H1 (cell line): Measurements from ENCODE around the genes PDPK1, CLDN6 and OR2C1.

DNA sequence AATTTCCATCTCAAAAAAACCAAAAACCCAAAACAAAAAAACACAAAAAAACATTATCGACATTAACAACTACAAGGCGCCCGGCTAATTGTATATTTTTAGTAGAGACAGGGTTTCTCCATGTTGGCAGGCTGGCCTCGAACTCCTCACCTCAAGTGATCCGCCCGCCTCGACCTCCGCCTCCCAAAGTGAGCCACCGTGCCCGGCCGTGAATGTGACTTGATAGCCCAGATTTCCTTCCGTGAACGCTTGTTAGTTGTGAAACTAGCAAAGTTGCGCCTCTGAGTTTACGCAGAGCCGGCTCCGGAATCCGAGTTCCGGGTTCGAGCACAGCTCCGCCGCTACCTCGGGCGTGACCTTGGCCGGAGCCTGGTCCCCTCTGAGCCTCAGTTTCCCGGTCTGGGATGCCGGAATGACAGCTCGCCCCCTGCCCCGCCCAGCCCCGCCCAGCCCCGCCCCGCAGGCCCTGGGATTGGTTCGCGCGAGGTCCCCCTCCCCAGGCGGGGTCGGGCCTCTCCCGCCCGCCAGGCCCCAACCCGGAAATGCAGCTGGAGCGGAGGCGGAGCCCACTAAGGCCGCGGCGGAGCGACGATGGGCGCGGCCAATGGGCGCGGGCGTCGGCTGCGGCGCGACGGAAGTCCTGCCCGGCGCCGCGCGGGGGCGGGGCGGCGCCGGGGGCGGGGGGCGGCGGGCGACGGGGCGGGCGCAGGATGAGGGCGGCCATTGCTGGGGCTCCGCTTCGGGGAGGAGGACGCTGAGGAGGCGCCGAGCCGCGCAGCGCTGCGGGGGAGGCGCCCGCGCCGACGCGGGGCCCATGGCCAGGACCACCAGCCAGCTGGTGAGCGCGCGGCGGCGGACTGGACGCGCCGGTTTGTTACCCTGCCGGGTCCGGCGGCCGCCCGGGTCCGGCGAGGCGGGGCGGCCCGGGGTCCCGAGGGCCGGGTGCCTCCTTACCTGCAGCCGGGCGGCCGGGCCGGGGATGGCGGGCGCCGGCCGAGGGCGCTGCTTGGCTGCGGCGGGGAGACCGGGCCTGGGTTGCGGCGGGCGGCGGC is at the start of gene PDPK1:
Gene PDPK1 (plus strand): TSS at position 723 of the 1,052 bp plus-strand sequence.
- RRBS = 5% methylated on average over 18 of the region's 125 CpGs
CAGE:
- cytosol, long polyA plus RNA = start-site peak on the plus strand centred at position 745 of the sequence, 117 bp wide, 19 reads
- long polyA plus RNA = start-site peak on the plus strand centred at position 746 of the sequence, 126 bp wide, 22 and 43 reads in 2 replicates
- nucleus, long polyA plus RNA = start-site peak on the plus strand centred at position 722 of the sequence, 71 bp wide, 43 reads

GRCh38 chr16:2551336-2551827 is 13.6 kb downstream of the PDPK1 start:
- RRBS = no CpG with 5 or more reads among the region's 16 CpGs
CAGE:
- cytosol, long polyA plus RNA = no peak
- long polyA plus RNA = no peak
- nucleus, long polyA plus RNA = no peak

DNA sequence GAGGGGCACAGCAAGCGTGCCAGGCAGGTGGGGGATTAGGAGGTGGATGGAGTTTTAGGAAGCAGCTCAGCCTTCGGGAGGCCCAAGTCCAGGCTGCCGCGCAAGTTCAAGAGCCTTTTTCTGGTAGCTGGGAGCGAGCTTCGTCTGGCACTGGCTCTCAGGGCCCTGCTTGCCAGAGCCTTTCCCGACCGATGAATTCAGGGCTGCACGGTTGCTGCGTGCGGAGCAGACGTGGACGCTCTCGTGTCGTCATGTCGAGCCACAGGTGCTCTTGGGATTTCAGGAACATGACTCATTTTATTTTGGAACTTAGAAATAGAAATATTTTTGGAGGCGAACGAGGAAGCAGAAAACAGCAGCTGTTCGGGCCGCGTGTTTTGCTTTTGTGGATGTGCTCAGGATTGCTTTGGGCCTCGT is 17.0 kb downstream of the KCTD5 start:
- RRBS = no CpG with 5 or more reads among the region's 22 CpGs
CAGE:
- cytosol, long polyA plus RNA = no peak
- long polyA plus RNA = no peak
- nucleus, long polyA plus RNA = no peak

- RRBS = no CpG with 5 or more reads among the region's 42 CpGs
CAGE:
- cytosol, long polyA plus RNA = no peak
- long polyA plus RNA = no peak
- nucleus, long polyA plus RNA = no peak
These were observed 4.5 kb downstream of the PRSS27 start for GRCh38 chr16:2715453-2716025.

DNA sequence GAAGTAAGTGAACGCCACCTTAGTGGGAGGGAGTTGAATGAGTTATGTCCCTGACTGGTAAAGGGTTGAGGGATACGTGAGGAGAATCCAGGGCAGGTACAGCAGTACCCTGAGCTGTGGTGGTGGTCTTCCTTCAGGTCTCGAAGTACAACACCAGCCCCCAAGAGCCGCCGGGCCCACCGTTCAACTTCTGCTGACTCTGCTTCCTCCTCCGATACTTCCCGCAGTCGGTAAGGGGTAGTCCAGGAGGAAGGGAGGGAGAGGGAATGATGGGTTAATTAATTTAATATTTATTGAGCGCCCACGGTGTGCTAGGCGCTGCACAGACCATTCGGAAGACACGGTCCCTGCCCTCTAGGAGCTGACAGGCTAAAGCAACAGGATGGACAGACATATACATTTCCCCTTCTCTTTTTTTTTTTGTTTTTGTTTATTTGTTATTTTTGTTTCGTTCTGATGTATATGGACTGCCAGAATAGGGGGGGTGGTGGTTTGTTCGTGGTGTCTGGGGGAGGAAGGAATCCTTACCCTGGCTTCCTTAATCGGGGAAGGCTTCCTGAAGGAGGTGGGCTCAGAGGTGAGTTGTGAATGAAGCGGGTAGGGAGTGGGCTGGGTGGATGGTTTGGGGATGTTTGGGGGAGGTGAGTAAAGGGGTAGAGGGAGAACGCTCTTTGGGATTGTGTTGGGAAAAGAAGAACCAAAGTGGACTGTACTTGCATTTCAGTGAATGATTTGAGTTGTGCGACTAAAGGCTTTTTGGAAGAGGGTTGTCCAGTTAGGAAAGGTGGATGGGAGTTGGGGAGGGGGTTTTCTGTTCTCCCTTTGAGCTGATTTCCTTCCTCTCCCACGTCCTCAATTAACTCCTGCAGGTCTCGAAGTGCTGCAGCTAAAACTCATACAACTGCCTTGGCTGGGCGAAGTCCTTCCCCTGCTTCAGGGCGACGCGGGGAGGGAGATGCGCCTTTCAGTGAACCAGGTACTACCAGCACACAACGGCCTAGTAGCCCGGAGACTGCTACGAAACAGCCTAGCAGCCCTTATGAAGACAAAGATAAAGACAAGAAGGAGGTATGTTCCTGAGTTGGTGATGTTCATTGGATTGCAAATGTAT is 7.3 kb downstream of the SRRM2 start:
- RRBS = no CpG with 5 or more reads among the region's 30 CpGs
CAGE:
- cytosol, long polyA plus RNA = start-site peak on the minus strand centred at position 194 of the sequence, 67 bp wide, 7 reads
- long polyA plus RNA = no peak
- nucleus, long polyA plus RNA = start-site peak on the plus strand centred at position 530 of the sequence, 101 bp wide, 175 reads

- RRBS = no CpG with 5 or more reads among the region's 10 CpGs
CAGE:
- cytosol, long polyA plus RNA = no peak
- long polyA plus RNA = no peak
- nucleus, long polyA plus RNA = no peak
These were observed 4.2 kb downstream of the ELOB start for GRCh38 chr16:2772785-2773321.

DNA sequence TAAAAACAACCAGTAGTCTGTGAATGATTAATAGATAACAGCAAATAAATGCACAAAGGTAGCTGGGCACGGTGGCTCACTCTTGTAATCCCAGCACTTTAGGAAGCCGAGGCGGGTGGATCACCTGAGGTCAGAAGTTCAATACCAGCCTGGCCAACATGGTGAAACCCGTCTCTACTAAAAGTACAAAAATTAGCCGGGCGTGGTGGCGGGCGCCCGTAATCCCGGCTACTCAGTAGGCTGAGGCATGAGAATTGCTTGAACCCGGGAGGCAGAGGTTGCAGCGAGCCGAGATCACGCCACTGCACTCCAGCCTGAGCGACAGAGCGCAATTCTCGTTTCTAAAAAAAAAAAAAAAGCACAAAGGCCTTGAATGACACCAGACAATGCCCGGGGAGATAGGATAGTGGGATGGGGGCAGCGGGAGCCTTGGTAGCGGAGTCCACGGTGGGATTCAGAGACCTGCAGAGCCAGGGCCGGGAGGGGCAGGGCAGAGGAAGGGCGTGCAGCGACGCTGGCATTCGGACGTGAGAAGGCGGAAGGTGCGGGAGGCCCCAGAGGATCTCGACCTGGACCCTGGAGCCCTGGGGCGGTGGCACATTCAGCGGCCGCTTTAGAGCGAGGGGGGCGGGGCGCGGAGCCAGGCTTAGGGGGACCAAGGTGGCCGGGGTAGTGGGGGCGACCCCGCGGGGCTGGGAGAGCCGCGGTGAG is 1.1 kb upstream of the FLYWCH2 start:
- RRBS = 1% methylated on average over 4 of the region's 43 CpGs
CAGE:
- cytosol, long polyA plus RNA = no peak
- long polyA plus RNA = no peak
- nucleus, long polyA plus RNA = no peak

DNA sequence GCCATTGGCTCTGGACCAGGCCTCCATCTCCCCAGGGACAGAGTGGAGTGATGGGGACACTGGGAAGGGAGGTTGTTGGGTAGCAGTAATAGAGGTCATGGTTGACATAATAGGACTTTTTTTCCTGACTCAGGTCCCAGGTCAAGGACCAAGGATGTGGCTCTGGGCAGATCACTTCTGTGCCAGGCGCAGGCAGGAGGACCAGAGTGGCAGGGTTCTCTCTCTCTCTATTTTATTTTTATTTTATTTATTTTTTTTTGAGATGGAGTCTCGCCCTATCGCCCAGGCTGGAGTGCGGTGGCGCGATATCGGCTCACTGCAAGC is 8.1 kb downstream of the FLYWCH2 start:
- RRBS = no CpG with 5 or more reads among the region's 7 CpGs
CAGE:
- cytosol, long polyA plus RNA = no peak
- long polyA plus RNA = no peak
- nucleus, long polyA plus RNA = no peak

GRCh38 chr16:2903790-2904724 is 7.7 kb upstream of the FLYWCH1 start:
- RRBS = no CpG with 5 or more reads among the region's 56 CpGs
CAGE:
- cytosol, long polyA plus RNA = no peak
- long polyA plus RNA = no peak
- nucleus, long polyA plus RNA = no peak

DNA sequence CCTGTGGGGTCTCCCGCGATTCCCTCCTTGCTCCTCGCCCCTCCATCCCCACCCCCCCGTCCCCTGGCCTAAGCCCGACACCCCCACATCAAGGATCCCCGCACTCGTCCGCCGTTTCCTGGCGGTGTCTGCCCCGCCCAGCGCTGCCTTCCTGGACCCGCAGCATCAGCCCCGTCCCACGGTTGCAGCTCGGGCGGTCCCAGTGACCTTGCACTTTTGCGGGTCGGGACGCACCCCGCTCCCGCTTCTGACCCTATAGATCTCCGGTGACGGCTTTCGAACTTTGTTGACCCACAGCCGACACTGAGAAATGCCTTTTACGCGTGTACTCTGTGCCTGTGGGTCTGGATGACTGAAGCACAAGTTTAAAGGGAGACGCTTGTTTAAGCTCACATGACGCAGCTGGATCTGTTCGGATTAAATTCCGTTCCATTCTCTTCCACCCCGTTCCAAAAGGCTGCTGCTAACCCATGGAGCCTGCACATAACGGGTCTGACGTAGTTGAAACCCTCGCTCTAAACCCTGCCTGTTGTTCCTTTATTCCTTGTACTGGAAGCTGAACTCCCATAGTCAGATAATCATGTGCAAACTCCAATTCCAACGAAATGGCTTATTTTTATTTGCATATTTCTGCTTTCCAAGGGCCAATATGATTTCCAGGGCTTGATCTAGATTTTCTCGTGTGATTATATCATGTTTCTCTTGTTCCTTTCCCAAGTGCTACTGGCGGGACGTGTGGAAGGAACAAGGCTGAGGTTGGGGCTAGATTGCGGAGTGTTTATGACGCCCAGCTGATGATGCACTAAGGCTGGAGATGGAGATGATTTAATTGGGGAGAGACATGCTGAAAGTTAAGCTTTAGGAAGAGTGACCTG is 794 bp downstream of the FLYWCH1 start:
- RRBS = no CpG with 5 or more reads among the region's 42 CpGs
CAGE:
- cytosol, long polyA plus RNA = no peak
- long polyA plus RNA = no peak
- nucleus, long polyA plus RNA = no peak

- RRBS = no CpG with 5 or more reads among the region's 10 CpGs
CAGE:
- cytosol, long polyA plus RNA = no peak
- long polyA plus RNA = no peak
- nucleus, long polyA plus RNA = no peak
These were observed 10.7 kb upstream of the PKMYT1 start for GRCh38 chr16:2990945-2991298.

GRCh38 chr16:3017289-3018559 is at the start of gene CLDN6:
Gene CLDN6 (minus strand): TSS chr16:3018183.
- RRBS = 2% methylated on average over 23 of the region's 79 CpGs
CAGE:
- cytosol, long polyA plus RNA = start-site peak on the minus strand at chr16:3018173-3018191, 4,023 reads
- long polyA plus RNA = start-site peak on the minus strand at chr16:3018173-3018186, 6,795 and 5,309 reads in 2 replicates
- nucleus, long polyA plus RNA = start-site peak on the minus strand at chr16:3018173-3018186, 2,860 reads

GRCh38 chr16:3123889-3125055 is 10.6 kb upstream of the ZNF213 start:
- RRBS = 3% methylated on average over 27 of the region's 83 CpGs
CAGE:
- cytosol, long polyA plus RNA = no peak
- long polyA plus RNA = no peak
- nucleus, long polyA plus RNA = no peak

- RRBS = no CpG with 5 or more reads among the region's 14 CpGs
CAGE:
- cytosol, long polyA plus RNA = no peak
- long polyA plus RNA = no peak
- nucleus, long polyA plus RNA = no peak
These were observed 2.4 kb downstream of the ZNF213 start for GRCh38 chr16:3137234-3137656.

- RRBS = 2% methylated on average over 6 of the region's 27 CpGs
CAGE:
- cytosol, long polyA plus RNA = no peak
- long polyA plus RNA = no peak
- nucleus, long polyA plus RNA = no peak
These were observed 23.3 kb downstream of the ZNF213 start for GRCh38 chr16:3158096-3158534.

- RRBS = no CpG with 5 or more reads among the region's 4 CpGs
CAGE:
- cytosol, long polyA plus RNA = no peak
- long polyA plus RNA = no peak
- nucleus, long polyA plus RNA = no peak
These were observed 6.3 kb downstream of the ZNF75A start for GRCh38 chr16:3311526-3312150.

GRCh38 chr16:3355532-3356155 is at the start of gene OR2C1:
Gene OR2C1 (plus strand): TSS chr16:3355889.
- RRBS = no CpG with 5 or more reads among the region's 5 CpGs
CAGE:
- cytosol, long polyA plus RNA = no peak
- long polyA plus RNA = no peak
- nucleus, long polyA plus RNA = no peak

DNA sequence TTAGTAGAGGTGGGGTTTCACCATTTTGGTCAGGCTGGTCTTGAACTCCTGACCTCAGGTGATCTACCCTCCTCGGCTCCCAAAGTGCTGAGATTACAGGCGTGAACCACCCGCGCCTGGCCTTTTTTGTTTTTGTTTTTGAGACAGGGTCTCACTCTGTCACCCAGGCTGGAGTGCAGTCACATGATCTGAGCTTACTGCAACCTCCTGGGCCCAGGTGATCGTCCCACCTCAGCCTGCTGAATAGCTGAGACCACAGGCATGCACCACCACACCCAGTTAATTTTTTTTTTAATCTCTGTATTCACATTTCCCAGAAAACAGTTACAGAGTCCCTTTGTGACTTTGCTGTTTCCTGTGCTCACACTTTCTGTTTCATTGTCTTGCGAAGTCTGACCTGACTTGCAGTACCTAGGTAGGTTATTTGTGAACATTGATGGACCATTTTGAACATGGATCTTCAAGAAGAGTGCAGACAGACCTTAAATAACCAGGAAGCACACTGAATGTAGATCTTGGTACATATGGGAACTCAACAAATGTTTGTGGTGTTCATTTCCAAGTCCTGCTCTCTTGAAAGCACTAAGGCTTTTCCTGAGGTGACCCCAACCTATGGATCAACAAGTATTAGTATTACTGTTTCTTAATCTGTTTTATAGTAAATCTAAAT is 2.8 kb downstream of the CLUAP1 start:
- RRBS = no CpG with 5 or more reads among the region's 6 CpGs
CAGE:
- cytosol, long polyA plus RNA = no peak
- long polyA plus RNA = no peak
- nucleus, long polyA plus RNA = no peak

DNA sequence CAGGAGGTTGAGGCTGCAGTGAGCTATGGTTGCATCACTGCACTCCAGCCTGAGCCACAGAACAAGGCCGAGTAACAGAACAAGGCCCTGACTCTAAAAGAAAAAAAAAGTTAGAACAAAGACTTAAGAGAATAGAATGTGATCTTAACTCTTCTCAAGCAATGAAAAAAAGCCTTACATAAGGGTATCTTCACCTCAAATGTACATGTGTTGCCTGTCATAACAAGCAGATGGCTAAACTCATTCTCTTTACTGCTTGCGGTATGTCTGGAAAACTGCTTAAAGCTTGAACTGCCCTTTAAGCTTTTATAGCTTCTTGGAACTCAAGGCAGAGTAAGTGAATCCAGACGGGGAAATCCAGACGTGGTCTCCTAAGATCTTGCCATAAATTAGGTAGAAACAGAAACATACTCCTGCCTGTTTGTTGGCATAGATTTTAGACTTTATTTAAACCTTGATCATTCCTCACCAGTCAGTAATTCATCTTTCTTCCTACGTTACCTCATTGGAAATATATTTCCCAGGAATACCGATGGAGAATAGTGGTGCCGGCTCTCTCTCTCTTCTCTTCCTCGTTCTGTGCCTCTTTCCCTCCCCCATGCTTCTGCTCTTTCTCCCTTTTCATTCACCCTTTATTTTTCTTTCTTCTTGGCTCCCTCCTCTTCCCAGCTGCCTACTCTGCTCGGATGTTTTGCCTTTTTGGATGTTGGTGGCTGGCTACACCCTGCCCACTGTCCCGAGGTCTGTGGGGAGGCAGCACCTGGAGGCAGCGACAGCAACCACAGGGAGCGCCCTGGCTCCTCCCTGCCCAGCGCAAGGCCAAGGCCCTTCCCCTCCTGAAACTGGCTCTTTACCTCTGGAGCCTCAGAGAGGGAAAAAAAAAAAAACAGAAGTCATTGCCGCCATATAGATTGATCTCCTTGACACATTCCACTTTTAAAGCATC is 19.8 kb downstream of the CLUAP1 start:
- RRBS = no CpG with 5 or more reads among the region's 14 CpGs
CAGE:
- cytosol, long polyA plus RNA = no peak
- long polyA plus RNA = no peak
- nucleus, long polyA plus RNA = no peak

GRCh38 chr16:3536338-3536741 is 35.5 kb downstream of the CLUAP1 start:
- RRBS = no CpG with 5 or more reads among the region's 4 CpGs
CAGE:
- cytosol, long polyA plus RNA = no peak
- long polyA plus RNA = no peak
- nucleus, long polyA plus RNA = no peak